Gastroesophageal sphincter (tissue), 4 donors: ENCODE results near the gene CEP170B.

GRCh38 chr14:104586134-104586428 lies 6.5 kb downstream of the C14orf180 start:
- PRO-cap: no peak
- RAMPAGE, long total RNA, 4 experiments: no peak in any of the 4 experiments

- PRO-cap: no peak
- RAMPAGE, long total RNA, 4 experiments: no peak in any of the 4 experiments
Observed at GRCh38 chr14:104656303-104656716, 33.1 kb upstream of the INF2 start.

DNA sequence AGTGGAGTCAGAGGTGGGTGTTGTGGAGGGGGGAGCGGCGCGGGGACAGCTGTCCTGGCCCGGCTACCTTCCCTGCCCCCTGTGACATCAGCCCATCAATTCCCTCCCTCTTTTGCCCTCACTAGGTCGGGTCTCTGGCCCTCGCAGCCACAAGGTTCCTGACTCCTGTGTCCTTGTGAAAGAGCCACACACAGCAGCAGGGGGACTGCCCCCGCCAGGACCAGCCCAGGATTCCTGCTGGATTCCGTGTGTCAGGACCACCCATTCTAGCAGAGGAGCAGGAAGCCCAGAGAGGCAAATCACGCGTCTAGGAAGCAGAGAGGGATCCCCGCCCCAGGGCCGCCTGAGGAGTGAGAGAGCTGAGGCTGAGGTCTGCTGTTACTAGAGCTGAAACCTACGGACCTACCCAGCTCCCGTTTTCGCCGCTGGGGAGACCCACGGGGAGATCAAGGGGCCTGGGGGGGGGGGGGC lies 12.7 kb upstream of the INF2 start:
- PRO-cap: unidirectional peak, plus-strand start at position 264 of the sequence
- RAMPAGE, long total RNA, 4 experiments: no peak in any of the 4 experiments

DNA sequence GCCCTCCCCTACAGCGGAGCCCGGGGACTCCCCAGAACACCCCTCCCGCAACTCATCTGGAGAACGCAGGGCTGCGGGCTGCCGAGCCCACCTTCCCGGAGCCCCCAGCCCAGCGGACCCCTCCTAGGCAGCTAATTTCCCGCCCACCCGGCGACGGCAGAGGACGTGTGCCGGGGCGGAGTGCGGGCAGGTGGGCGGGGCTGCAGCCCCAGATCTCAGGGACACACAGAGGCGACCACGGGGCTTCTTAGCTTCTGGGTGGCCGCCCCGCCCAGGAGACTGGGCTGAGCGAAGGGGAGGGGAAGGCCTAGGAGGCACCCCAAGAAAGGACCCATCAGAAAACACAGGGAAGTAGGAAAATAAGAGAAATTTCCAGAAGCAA lies 11.5 kb upstream of the INF2 start:
- PRO-cap: bidirectional peak, plus-strand start at position 193 of the sequence, minus-strand start at position 162 of the sequence
- RAMPAGE, long total RNA, 4 experiments: no peak in any of the 4 experiments

DNA sequence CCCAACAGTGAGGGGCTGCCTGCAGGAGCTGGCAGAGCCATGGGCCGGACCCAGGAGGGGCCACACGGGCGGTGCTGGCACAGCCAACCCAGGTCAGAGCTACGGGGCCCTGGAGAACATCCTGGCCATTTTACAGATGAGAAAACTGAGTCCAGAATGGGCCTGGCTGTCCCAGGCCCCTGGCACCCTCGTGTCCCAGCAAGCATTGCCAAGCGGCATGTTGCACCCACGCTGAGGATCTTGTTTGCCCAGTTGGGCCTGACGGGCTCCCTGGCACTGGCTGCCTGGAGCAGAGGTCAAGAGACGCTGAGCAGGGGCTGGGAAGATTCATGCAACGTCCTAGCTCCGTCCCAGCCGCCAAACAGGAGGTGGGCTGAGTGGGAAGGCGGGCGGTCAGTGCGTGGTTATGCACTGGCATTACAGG lies 4.7 kb downstream of the INF2 start:
- PRO-cap: no peak
- RAMPAGE, long total RNA, 4 experiments: no peak in any of the 4 experiments

DNA sequence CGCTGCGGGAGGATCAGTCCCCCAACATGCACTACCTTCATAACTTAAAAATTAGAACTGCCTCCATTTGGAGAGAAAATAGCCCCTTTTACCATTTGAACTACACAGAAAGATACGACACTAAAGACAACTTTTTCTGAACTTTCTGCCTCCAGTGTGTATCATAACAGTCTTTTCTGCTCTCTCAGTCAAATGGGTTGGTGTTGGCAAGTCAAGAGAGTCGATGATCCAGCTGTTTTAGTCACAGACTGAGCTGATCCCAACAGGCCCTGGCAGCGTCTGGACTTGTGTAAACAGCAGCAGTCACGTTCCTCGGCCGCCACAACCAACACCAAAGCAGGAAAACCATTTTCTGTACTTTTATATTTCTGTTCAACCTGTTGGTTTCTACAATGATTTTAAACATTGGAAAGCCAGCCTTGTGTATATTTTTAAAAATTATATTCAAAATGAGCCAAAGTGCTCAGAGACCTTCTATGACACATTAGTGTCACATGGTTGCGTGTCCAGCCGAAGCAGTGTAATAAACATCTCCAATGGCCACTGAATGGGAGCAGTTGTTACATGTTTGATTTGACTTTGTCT lies 6.1 kb upstream of the SIVA1 start:
- PRO-cap: no peak
- RAMPAGE, long total RNA, 4 experiments: no peak in any of the 4 experiments

- PRO-cap: no peak
- RAMPAGE, long total RNA, 4 experiments: no peak in any of the 4 experiments
Observed at GRCh38 chr14:104750763-104751098, 2.2 kb upstream of the SIVA1 start.

DNA sequence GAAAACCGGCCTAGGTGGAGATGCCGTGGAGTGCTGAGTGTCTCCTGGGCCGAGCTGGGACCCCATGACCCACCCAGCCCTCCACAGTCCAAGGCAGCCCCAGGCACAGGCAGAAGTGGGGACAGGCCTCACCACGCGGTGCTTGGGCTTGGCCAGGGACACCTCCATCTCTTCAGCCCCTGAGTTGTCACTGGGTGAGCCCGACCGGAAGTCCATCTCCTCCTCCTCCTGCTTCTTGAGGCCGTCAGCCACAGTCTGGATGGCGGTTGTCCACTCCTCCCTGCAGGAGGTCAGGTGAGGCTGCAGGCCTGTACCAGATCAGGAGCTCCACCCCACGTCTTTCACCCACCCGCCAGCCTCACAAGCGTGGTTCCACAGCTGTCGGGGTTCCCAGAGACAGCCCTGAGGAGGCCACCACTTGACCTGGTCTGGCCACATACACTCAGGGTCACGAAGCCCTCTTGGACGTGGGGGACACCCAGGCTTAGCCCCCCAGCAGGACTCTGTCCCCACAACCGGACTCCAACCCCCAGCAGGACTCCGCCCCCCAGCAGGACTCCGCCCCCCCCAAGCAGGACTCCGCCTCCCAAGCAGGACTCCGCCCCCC lies 19.9 kb downstream of the AKT1 start:
- PRO-cap: no peak
- RAMPAGE, long total RNA, 4 experiments: start-site peak on the minus strand in 1 of 4 experiments, centred at positions 182 to 311 of the sequence, 6 reads per replicate

GRCh38 chr14:104779889-104780294 lies 15.7 kb downstream of the AKT1 start:
- PRO-cap: no peak
- RAMPAGE, long total RNA, 4 experiments: start-site peak on the minus strand in 1 of 4 experiments, at chr14:104780098-104780206 at its widest, 9 reads per replicate

DNA sequence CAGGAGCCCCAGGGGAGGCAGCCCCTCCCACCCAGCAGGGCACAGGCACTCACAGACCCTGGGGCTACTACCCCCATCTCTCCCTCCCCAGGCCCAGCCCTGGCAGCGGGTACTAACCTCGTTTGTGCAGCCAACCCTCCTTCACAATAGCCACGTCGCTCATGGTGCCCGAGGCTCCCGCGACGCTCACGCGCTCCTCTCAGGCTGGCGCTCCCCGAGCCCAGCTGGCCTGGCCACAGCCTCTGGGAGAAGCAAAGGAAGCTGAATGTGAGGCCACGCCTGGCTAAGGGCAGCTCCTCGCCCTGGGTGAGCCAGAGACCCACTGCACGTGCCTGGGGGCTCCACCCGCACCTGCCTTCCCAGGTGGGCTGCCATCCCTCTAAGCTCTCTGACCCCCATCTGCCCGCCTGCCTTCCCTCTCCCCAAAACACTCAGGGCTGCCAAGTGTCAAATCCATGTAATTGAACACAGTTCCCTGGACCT lies 3.0 kb downstream of the AKT1 start:
- PRO-cap: no peak
- RAMPAGE, long total RNA, 4 experiments: start-site peak on the minus strand in 1 of 4 experiments, centred at position 151 of the sequence, 6 reads per replicate

GRCh38 chr14:104814272-104814705 lies 13.4 kb downstream of the ZBTB42 start:
- PRO-cap: no peak
- RAMPAGE, long total RNA, 4 experiments: no peak in any of the 4 experiments

GRCh38 chr14:104843277-104843968 lies 21.6 kb upstream of the CEP170B start:
- PRO-cap: no peak
- RAMPAGE, long total RNA, 4 experiments: no peak in any of the 4 experiments

- PRO-cap: unidirectional peak, plus-strand start at chr14:104865268
- RAMPAGE, long total RNA, 4 experiments: no peak in any of the 4 experiments
Observed at GRCh38 chr14:104865026-104865524, at the start of gene CEP170B. TSS of gene CEP170B (plus strand) at chr14:104865268.

DNA sequence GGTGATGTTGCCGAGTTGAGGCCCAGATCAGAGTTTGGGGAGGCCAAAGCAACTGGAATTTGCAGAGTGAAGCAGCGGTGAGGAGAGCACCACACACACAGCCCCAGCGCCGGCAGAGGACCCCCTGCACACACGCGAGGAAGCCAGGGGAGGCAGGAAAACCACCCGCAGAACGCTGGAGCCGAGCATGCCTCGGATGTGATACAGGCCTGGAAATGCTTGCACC lies 25.7 kb upstream of the PLD4 start:
- PRO-cap: no peak
- RAMPAGE, long total RNA, 4 experiments: no peak in any of the 4 experiments

- PRO-cap: no peak
- RAMPAGE, long total RNA, 4 experiments: no peak in any of the 4 experiments
Observed at GRCh38 chr14:104953394-104954600, 24.4 kb downstream of the AHNAK2 start.

DNA sequence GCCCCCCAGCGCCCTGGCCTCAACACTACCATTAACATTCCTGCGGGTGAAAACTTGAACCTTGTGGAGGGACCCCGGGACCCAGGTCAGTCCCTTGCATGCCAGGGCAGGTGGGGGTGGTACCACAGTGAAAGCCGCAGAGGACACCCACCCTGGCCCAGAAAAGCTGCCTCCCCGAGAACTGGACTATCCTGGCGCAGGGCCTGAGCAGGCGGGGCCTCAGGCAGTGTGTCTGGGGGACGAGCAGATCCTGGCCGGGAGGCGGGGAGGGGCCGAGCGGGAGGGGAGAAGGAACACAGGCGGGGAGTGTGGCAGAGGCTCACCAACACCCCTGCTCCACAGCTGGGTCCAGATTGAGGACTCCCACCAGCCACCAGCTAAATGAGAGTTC lies 10.0 kb downstream of the AHNAK2 start:
- PRO-cap: bidirectional peak, plus-strand start at position 314 of the sequence, minus-strand start at position 198 of the sequence
- RAMPAGE, long total RNA, 4 experiments: no peak in any of the 4 experiments

DNA sequence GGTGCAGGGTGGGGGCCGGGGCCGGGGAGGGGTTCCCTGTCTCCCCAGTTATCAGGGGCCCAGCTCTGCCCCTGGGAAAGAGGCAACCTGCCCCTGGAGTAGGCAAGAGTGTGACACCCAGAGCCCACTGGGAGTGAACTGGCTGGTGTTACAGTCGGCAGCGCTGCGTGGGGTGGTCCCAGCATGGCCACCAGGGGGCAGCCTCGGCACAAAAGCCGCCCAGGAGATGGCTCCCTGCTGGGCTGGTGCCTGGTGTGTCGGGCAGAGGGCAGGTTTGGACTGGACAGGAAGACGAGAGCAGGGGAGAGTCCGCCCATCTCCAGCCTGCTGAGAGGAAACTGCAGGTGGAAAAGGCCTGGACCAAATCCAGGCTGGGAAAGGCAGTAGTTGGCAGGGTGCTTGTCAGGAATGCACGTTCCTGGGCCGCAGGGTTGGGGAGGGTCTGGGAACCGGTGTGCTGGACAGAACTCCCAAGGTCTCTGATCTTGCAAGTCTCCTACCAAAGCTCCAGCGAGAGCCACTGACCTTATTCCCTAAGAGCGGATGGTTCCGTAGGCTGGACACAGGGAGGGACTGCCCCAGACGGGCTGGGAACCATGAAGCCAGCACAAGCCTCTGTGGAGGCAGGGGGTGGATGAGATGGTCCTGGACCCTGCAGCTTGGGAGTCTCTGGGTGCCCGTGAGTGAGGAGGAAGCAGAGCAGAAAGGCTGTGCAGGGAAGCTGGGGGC lies 1.9 kb downstream of the AHNAK2 start:
- PRO-cap: no peak
- RAMPAGE, long total RNA, 4 experiments: no peak in any of the 4 experiments

GRCh38 chr14:105018132-105018574 lies 2.7 kb downstream of the CDCA4 start:
- PRO-cap: no peak
- RAMPAGE, long total RNA, 4 experiments: no peak in any of the 4 experiments

DNA sequence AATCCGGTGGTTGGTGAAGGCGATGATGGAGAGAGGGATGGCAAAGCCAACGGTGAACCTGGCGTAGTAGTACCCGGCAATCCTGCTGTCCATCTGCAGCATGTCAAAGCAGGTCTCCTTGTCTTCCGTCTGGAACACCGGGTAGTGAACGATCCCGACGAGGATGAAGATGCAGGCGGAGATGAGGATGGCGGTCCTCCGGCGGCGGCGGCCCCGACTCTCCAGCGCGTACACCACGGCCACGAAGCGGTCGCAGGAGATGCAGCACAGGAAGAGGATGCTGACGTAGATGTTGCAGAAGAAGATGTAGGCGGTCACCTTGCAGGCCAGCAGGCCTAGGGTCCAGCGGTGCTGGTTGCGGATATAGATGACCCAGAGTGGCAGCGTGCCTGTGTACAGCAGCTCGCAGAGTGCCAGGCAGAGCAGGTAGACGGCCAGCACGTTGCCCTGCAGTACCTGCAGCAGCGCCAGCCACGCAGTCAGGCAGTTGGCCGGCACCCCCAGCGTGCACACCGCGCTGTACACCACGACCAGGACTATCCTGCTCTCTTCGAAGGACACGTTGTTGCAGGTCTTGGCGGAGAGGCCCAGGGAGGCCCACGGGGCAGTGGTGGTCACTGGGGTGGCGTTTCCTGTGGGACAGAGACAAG lies 13.6 kb downstream of the GPR132 start:
- PRO-cap: no peak
- RAMPAGE, long total RNA, 4 experiments: no peak in any of the 4 experiments

DNA sequence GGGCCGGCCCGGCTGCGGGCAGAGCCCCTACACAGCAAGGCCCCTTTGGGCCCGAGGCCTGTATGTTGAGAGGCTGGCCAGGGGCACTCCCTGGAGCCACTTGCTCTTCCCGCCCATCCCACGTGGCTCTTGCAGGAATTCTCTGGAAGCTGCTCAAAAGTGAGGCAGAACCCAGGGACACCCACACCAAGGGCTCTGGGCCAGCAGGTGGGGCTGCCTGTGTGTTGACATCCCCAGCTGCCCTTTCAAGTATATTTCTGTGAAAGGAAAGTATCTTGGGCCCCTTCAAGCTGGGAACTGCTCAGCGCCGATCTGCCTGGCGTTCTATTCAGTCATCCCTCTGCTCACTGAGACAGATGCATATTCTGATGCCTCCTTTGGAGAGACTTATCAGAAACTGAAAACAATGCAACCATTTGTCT lies 6.1 kb downstream of the GPR132 start:
- PRO-cap: no peak
- RAMPAGE, long total RNA, 4 experiments: no peak in any of the 4 experiments